Ileum (tissue), 1 donor: Measurements from ENCODE around the genes BIN2, GALNT6, SCN8A and ACVR1B.

DNA sequence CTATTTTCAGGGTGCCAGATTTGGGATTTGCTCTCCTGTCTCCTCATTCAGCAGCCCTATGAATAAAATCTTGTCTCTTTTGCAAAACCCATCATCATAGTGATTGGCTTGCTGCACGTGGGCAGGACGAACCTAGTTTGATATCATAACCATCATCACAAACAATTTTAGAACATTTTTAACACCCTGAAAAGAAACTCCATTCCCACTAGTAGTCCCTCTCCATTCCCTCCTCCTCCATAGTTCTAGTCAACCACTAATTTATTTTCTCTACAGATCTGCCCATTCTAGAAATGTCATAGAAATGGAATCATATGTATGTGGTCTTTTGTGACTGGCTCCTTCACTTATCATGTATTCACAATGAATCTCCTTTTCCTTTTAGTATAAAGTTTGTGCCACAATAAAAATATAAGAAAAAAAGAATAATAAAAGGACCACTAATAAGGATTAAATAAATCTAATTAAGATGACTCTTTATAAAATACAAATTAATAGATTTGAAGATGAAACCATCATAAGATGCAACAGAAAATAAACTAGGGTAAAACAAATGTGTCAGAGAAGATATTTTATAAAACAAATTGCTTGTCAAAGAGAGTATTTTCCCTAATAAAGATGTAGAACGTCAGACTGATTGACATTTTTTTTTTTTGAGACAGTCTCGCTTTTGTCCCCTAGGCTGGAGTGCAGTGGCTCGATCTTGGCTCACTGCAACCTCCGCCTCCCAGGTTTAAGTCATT, 6.0 kb downstream of the TFCP2 start:
- PRO-cap = no peak

DNA sequence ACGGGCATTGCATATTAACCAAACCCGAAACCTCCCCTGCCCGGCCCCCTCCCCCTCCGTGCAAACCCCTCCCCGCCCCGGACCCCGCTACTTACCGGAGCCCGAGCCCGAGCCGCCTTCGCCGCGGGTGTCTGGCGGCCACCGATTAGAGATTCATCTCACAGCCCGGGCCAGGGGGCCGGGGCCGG, 421 bp downstream of the POU6F1 start:
- PRO-cap = no peak

DNA sequence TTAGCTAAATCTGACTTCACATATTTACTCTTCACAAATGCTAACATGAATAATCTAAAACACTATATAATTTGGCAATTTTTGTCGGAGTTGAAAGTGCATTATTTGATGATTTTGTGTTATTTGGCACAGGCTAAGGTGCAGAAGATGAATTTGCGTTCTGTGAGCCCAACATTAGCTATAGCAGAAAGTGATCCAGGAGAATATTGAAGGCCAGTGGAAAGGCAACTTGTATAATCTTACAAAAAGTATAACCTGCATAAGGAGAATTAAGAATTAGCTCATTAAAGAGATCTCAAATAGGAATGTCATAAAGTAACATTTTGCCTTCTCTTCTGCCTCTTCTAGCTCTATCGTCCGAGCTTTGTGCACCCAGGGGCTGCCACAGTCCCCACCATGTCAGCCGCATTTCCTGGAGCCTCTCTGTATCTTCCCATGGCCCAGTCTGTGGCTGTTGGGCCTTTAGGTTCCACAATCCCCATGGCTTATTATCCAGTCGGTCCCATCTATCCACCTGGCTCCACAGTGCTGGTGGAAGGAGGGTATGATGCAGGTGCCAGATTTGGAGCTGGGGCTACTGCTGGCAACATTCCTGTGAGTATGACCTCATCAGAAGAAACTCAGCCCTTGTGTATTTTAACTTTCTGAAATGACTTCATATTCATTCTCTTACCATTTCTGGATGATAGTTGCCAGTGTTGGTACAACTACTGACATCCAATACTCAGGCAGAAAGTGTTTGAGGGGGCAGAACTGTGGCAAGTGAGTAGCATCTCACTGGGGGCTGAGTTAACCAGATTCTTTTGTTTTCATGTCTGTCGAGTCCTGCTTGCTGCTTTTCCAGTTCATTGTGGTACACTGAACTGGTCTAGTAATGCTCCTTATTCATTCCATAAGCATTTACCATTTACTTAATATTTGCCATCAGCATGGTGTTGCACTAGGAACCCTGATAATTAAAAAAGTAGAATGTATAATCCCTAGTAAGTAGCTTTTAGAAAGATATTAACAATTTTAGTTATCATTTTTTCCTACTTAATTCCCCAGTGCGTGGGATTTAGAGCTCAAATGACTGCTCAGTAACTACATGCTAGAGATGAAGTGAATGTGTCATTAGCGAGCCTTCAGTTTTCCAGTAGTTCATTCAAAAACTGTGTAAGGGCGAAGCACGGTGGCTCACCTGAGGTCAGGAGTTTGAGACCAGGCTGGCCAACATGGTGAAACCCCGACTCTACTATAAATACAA, 2.3 kb downstream of the DAZAP2 start:
- PRO-cap = no peak

GRCh38 chr12:51268942-51269302, 1.3 kb downstream of the SMAGP start:
- PRO-cap = no peak

GRCh38 chr12:51323917-51324599, at the start of gene BIN2:
Gene BIN2, minus strand, starts transcription at chr12:51324174.
- PRO-cap = unidirectional peak, minus-strand start at chr12:51324144

- PRO-cap = bidirectional peak, plus-strand start at chr12:51391462, minus-strand start at chr12:51391299
Observed at GRCh38 chr12:51390664-51391580, at the start of gene GALNT6. Gene GALNT6, minus strand, starts transcription at chr12:51391406.

GRCh38 chr12:51568142-51568960, 22.7 kb upstream of the SCN8A start:
- PRO-cap = no peak

DNA sequence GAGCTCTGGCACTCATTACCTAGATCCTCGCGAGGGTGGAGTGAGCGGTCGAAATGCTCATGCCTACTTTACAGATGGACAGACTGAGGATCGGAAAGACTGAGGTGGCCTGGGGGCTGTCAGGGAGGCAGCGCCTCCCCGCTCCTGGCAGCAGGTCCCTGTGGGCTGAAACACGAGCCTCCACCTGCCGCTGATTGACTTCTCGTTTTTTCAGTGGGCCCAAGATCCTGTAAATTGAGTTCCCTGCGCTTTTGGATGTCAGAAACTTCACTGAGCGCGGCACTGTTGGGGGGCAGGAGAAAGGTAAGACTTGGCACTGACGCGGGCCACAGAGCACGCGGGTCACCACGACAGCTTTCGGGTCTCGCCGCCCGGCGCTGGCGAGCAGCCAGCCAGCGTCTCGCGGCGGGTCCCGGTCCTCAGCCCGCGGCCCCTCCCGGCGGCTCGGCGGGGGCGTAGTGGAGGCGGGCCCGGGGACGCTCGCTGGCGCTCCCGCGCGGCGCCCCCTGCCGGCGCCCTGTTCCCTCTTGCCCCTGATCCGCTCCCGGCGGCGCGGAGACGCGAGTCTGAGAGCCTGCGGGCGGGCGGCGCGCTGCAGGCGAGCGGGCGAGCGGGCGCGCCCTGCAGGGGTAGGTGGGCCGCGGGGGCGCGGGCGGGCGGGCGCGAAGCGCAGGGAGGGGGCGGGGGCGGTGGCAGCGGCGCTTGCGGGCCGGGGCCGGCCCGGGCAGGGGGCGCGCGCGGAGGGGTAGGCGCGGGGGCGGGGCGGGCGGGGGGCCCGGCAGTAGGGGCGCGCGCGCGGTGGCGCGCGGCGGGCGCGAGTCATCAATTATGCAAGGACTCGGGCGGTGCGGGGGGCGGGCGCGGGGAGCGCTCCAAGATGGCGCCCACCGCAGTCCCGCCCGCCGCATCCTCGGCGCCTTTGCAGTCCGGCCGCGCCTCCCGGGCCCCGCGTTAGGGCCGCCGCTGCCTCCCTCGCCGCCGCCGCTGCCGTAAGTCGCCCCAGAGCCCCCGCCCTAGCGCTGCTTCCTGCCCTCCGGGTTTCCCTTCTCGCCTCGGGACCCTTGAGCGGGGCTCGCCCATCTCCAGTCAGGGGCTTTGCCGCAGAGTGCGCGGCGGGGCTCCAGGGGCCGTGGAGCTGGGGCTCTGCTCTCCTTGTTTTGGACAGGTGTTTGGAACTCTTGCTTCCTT, at the start of gene SCN8A:
Gene SCN8A (plus strand): TSS at position 863 of the 1,188 bp plus-strand sequence.
- PRO-cap = no peak

GRCh38 chr12:51820037-51820303, 5.2 kb upstream of the TMDD1 start:
- PRO-cap = no peak

DNA sequence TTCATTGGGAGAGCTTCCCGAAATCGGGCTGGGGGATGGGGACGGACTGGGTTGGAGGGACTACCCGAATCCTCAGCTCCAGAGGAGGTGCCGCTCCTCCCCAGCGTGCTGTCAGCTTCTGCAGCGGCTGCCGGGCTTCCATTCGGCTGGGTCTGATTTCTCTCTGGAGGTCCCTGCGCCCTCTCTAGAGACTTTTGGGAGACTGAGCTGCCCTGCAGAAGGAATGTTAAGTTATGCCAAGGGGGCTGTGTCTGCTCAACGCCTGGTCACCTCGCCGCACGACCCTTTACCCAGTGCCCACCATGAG, 15.9 kb upstream of the FIGNL2 start:
- PRO-cap = no peak

- PRO-cap = no peak
Observed at GRCh38 chr12:51884794-51885142, 3.1 kb upstream of the ANKRD33 start.

GRCh38 chr12:51925706-51926473, 18.6 kb downstream of the ACVRL1 start:
- PRO-cap = no peak

DNA sequence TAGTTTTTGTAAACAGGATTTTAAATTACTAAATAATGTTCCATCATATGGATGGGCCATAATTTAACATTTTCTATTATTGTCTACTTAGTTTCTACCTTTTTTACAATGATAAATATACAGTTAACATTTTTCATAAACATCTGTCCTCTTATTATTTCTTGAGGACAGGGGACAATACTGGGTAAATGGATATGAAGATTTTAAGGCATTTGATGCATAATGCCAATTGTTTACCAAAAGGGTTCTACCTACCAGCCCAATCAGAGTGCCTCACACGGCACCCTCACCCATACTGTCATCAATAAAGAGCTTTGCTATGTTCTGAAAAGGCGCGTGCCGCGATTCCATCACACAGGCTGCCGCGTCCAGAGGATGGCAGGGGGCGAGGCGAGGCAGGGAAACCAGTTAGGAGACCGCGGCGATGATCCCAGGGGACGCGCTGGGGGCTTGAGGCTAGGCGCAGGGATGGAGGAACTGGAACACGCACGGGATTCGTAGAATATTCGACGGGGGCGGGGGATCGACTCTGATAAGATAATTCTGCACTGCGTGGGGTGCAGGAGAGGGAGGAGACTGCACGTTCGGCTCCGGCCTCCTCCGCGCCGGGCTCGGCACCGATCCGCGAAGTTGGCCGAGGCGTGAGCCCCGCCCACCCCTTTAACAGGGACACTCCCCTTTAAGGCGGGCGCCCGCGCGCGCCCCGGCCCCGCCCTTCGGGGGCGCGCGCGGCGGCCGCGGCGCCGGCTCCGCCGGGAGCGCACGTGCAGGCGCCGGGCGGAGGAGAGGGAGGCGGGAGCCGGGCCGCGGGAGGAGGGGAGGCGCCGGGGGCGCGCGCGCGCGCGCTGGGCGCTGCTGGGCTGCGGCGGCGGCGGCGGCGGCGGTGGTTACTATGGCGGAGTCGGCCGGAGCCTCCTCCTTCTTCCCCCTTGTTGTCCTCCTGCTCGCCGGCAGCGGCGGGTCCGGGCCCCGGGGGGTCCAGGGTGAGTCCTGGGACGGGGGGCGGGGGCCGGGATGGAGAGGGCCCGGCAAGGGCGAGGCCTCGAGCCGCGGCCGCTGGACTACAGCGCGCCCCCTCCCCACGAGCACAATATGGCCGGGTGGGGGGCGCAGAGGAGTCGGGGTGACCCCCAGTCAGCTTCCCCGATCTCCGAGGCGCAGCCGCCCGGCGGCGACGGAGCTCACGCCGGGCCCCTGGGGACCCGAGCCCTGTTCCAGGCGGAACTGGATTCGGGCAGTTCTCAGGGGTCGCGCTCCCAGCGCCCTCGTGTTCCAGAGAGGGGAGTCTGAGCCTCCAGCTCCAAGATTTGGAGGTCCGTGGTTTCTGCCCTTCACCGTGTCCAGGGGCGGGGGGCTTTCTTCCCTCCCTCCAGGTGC, at the start of gene ACVR1B:
Gene ACVR1B (plus strand): TSS at position 848 of the 1,377 bp plus-strand sequence.
- PRO-cap = bidirectional peak, plus-strand start at position 893 of the sequence, minus-strand start at position 626 of the sequence

GRCh38 chr12:51954449-51954704, 2.9 kb downstream of the ACVR1B start:
- PRO-cap = no peak

DNA sequence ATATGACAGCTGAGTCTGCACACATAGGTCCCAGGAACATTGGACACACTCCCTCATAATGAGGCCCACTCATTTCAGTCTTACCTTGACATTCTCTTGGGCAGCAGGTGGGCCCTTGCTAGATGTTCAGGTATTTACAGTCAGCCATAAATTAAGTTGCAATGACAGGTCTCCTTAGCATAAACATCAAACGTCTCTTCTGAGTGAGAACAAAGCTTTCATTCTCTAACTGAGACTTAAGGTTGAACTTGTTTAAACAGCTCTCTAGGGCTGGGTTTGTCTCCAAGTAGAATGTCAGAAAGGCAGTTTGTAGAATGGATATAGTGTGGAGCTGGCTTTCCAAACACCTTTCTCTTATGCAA, 10.3 kb downstream of the ACVR1B start:
- PRO-cap = no peak

DNA sequence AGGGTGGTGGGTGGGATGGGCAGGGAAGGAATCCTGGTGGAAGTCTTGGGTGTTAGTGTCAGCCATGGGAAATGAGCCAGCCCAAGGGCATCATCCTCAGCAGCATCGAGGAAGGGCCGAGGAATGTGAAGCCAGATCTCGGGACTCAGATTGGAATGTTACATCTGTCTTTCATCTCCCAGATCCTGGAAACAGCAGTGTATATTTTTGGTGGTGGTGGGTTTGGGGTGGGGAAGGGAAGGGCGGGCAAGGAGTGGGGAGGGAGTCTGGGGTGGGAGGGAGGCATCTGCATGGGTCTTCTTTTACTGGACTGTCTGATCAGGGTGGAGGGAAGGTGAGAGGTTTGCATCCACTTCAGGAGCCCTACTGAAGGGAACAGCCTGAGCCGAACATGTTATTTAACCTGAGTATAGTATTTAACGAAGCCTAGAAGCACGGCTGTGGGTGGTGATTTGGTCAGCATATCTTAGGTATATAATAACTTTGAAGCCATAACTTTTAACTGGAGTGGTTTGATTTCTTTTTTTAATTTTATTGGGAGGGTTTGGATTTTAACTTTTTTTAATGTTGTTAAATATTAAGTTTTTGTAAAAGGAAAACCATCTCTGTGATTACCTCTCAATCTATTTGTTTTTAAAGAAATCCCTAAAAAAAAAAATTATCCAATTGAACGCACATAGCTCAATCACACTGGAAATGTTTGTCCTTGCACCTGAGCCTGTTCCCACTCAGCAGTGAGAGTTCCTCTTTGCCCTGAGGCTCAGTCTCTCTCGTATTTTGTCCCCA, 11.5 kb upstream of the TAMALIN start:
- PRO-cap = no peak

DNA sequence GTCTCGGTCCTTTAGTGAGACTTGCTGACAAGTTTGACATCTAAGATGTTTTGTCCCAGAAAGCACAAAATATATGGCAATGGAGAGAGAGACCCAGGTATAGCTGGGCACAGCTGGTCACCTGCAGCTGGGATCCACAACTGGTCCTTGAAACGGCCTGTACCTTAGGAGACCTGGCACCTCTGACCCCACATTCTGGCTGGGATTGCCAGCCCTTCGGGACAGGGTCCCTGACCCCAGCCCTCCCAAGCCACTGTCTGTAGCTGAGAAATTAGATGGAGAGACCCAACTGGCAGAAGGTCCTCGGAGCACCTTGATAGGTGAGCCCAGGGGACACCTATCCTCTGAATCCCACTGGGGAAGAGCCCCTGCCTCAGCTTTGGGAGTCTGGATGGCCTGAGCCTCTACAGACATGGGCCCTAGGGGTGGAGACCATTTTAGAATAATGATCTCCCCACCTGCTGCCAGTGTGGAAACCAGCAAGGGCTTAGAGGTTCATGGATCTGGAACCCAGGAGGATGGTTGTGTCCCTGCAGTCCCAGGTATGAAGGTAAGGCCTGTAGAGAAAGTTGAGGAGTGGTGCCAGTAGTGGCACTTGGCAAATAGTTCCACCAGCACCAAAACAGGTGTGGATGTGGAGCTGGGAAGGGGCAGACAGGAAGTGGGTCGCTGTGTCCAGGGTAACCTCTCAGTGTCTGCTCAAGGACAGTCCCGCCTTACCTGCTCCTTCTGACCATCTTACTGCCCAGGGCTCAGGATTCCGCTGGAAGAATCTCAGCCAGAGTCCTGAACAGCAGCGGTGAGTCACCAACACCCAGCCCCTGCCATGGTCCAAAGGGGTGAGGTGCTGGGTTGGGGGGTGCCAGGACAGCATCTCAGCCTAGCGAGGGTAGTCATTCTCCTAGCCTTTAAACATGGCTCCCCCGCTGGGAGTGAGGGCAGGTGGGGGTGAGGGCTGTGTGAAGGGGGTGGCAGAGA, 2.0 kb downstream of the TAMALIN start:
- PRO-cap = no peak

GRCh38 chr12:52020549-52021154, 13.9 kb downstream of the TAMALIN start:
- PRO-cap = no peak

DNA sequence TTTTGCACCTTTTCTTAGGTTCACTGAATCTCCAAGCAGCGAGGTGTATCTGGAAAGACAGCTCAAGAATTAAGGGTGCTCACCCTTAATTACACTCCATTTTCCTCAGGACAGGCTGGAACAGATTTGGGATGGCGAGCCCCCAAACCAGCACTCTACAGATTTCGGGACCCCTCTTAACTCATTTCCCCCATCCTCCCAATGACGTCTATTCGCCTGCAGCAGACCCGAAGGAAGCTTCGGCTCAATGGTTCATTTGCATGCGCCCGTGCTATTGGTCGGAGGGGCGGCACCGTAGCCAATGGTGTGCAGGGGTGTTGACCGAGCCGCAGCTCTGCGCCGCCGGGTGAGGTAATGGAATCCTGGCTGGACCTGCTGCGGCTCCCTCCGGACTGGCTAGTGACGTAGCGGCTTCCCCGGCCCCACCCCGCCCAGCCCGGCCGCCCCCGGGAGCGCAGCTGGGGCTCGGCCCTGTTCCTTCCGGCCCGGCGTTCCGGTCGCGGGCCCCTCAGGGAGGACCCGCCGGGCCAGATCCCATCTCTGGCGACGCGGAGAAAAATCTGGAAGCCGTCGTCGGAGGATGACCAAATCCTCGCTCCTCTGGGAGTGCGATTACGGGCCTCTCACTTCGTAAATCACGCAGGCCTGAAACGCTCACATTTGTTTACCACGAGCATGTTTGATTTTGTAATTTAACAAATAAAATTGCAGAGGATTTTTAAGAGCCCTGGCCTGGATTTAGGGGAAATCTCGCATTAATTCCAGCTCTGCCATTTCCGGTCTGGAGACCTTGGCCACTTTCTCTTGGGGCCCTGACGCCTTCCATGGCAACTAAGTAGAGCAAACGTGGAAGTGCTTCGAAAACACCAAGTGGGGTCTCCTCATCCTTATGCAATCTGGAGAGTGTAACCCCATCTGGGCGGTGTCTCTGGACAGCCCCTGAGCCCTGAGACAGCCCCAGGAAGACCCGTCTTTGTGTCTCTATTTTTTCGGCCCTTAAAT, 18.2 kb upstream of the NR4A1 start:
- PRO-cap = bidirectional peak, plus-strand start at position 474 of the sequence, minus-strand start at position 203 of the sequence

GRCh38 chr12:52045436-52046138, 5.7 kb upstream of the NR4A1 start:
- PRO-cap = no peak